ENCODE results near the gene AKAP5.

DNA sequence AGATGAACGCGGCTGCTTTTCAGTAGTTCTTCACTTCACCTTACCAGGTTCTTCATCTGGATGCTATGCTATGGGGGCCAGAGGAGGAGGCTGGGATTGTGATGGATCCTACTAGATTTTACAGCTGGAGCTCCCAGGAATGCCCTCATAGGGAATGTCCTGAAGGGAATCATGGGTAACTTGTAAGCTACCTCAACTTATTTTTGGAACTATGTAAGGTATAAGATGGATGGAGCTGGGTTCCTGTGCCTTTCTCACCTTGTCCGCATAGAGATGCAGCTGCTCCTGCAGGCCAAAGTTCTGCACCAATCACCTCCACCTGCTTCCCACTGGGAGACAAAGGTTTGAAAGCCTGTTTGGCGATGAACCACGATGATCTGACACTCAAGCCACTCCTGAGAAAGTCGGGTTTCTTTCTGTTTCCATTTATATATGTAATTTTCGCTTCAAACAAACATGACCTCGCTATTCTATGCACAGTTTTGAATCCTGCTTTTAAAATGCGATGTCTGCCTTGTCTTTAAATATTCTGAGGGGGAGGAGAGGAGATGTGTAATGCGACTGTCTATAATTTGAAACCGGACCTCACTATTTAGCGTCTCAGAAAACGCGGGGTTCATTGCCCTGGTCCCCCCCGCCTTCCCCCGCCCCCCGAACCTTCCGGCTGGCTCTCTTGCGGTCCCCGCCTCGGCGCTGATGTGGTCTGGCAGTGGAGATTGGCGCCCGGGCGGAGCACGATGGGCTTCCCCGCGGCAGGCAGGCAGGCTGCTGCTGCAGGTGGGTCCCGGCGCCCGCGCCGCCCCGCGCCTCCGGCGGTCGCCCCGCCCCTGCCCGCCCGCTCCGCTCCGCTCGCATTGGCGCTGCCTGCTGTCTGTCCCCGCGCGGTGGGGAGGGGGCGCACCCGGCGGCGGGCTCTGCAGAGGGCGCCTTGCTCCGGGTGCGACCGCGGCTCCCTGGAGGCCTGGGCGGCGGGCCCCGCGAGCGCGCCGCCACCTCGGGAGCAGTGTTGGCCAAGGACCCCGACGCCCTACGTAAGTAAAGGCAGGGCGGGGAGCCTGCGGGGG, at the start of gene AKAP5:
TSS of gene AKAP5 (plus strand) at position 917 of the 1,064 bp plus-strand sequence.
- RRBS = 2% methylated on average over 19 of the region's 70 CpGs

- RRBS = no CpG with 5 or more reads among the region's 8 CpGs
Measured at GRCh38 chr14:64521547-64522657, 17.3 kb downstream of the ZBTB1 start.

DNA sequence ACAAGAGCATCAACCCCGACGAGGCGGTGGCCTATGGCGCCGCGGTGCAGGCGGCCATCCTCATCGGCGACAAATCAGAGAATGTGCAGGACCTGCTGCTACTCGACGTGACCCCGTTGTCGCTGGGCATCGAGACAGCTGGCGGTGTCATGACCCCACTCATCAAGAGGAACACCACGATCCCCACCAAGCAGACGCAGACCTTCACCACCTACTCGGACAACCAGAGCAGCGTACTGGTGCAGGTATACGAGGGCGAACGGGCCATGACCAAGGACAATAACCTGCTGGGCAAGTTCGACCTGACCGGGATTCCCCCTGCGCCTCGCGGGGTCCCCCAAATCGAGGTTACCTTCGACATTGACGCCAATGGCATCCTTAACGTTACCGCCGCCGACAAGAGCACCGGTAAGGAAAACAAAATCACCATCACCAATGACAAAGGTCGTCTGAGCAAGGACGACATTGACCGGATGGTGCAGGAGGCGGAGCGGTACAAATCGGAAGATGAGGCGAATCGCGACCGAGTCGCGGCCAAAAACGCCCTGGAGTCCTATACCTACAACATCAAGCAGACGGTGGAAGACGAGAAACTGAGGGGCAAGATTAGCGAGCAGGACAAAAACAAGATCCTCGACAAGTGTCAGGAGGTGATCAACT, 1.5 kb downstream of the HSPA2 start:
- RRBS = 17% methylated on average over 12 of the region's 52 CpGs

- RRBS = no CpG with 5 or more reads among the region's 3 CpGs
Measured at GRCh38 chr14:64569082-64569430, 19.3 kb downstream of the PPP1R36 start.

- RRBS = no CpG with 5 or more reads among the region's 4 CpGs
Measured at GRCh38 chr14:64656842-64657336, 47.3 kb upstream of the PLEKHG3 start.

- RRBS = no CpG with 5 or more reads among the region's 12 CpGs
Measured at GRCh38 chr14:64658706-64659220, 45.5 kb upstream of the PLEKHG3 start.

DNA sequence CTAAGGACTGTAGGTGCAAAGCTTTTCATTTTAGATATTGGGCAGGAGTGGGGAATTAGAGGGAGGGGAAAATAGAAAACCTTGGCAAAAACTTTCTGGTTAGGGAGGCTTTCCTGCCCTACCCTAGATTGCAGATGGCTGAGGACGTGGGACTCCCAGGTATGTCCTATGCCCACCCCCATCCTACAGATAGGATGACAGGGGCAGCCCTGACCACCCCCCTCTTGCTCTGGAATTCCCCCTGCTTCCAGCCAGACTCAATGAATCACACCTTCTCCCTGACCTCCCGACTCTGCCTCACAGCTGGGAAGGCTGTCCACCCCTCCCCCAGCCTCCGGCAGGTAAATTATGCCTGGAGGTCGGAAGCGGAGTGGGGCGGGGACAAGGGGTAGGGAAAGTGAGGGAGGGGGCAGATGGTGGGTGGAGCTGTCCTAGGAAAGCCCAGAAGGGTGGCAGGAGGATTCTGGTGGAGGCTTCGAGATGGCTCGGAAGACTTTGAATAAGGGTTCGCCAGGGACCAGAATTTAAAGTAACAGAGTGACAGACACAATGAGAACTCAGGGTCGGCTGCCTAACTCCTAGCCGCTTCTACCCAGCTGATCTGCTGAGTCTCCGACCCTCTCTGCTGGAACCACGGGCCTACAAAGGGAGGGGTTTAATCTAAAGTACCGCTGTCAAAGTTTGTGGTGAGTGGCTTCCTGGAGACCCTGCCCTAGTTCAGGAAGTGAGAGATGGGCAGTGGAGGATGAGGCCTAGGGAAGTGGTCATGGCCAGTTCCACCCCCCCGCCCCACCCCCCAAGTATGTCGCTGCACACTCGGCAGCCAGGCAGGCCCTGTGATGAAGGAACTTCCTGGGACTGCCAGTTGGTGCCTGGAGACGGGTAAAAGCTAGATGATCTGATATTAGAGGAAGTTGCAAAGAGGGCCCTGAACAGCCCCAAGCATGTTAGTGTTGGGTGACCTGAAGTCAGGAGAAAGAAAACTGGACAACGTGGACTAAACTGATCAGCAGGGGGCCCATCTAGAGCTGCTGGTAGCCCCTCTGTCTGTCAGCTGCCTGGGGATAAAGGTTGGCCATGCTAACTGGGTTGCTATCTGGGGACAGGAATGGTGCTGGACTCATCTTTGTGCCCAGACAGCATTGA, 4.2 kb downstream of the PLEKHG3 start:
- RRBS = no CpG with 5 or more reads among the region's 19 CpGs

- RRBS = no CpG with 5 or more reads among the region's 13 CpGs
Measured at GRCh38 chr14:64841829-64842471, 37.8 kb downstream of the SPTB start.

GRCh38 chr14:65054369-65054978, 47.8 kb downstream of the MAX start:
- RRBS = no CpG with 5 or more reads among the region's 18 CpGs

- RRBS = no CpG with 5 or more reads among the region's 5 CpGs
Measured at GRCh38 chr14:65101366-65101611, 1.0 kb downstream of the MAX start.

DNA sequence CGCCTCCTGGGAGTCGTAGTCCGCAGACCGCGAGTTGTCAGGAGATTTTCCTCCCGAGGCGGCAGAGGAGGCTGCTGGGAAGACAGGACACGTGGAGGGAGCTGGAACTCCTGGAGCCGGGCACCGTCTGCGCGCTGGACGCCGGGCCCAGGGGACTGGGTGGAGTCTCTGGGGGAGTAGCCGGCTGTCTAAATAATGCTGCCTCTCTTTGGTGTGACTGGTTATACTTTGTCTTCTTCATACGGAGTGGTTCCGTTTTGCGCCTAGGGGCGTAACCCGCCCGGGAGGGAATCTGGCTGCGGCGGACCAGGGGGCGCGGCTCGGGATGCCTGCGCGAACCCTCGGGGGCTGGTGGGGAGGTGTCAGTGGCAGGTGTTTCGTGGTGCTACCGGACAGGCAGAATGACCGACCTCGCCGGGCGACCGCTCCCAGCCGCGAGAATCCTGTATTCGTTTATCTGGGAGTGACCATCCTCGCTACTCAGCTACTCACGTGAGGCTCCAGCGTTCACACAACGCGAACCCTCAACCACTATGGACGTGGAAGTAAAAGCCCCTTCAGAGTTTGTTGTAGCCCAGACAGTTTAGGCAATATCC, 554 bp upstream of the MAX start:
- RRBS = 1% methylated on average over 6 of the region's 45 CpGs

GRCh38 chr14:65351876-65352217, 60.7 kb upstream of the FUT8 start:
- RRBS = no CpG with 5 or more reads among the region's 2 CpGs

DNA sequence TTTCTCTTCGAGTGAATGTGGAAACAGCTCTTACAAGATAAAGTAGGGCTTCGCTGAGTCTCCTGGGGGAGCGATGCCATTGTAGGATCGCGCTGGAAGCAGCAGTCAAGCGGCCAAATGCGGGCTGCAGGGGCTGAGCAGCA, 519 bp upstream of the FUT8 start:
- RRBS = no CpG with 5 or more reads among the region's 7 CpGs

- RRBS = no CpG with 5 or more reads among the region's 10 CpGs
Measured at GRCh38 chr14:65429687-65430282, 17.3 kb downstream of the FUT8 start.

- RRBS = no CpG with 5 or more reads among the region's 3 CpGs
Measured at GRCh38 chr14:66108501-66108855, 377.7 kb upstream of the CCDC196 start.

DNA sequence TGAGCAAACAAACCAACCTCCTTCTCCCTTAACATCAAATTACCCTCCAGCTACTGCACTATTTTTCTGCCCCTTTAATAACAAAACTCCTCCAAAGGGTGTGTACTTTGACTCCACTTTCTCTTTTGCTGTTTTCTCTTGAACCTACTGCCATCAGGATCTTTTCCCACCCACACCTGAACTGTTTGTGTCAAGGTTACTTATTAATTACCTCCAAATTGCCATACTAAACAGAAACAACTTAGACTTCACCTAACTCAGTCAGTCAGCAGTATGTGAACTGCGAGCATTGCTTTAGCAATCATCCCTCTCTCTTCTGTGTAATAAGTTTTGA, 63.7 kb upstream of the CCDC196 start:
- RRBS = no CpG with 5 or more reads among the region's 1 CpG

GRCh38 chr14:66979302-66979829, 209.9 kb upstream of the GARIN2 start:
- RRBS = no CpG with 5 or more reads among the region's 2 CpGs

GRCh38 chr14:67468324-67468746, 20.2 kb downstream of the TMEM229B start:
- RRBS = no CpG with 5 or more reads among the region's 7 CpGs

DNA sequence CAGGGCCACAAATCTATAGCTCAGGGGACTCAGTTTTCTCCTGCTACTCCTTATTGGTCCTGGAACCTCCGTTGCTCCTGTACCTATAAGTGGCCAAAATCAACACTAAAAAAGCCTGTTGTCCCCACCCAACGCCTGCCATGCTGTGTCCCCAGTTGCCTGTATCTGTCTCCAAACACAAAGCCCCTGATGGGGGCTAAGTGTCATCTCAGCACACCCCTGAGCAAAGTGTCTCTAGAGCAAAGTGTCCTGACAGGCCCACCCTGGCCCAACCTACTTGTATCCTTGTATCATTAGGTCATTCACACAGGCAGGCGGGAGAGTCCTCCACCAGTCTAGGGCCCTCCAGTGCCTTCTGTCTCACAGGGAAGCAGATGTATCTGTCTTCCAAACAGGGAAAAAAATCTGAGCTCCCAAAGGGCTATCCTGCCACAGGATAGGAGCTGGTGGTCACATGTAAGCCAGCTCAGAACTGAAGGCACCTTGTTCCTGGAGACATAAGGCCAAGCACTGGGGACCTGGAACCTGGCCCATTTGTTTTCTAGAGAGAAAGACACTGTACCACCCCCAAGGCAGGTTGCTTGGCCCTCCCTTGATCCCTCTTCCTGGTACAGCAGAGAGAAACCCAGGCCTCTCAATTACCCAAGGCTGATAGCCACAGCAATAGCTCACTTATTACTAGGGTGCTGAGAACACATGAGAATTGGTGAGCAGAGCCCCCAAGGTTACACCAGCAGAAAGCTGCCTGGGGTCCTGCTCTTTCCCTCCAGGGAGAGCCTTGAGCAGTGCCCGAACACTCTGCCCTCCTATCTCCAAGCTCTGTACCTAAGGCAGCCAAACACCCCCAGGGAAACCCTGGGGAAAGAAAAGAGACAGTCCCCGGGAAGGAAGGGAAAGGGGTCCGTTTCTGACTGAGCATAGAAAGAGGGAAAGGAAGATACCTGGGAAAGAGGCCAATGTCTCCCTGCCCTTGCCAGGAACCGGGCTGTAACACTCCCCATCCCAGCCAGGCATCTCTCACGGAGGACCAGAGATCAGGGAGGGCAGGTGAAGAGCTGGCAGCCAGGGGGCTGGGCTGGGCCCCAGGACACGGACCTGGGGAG, 19.3 kb upstream of the PLEKHH1 start:
- RRBS = 50% methylated on average over 2 of the region's 9 CpGs

DNA sequence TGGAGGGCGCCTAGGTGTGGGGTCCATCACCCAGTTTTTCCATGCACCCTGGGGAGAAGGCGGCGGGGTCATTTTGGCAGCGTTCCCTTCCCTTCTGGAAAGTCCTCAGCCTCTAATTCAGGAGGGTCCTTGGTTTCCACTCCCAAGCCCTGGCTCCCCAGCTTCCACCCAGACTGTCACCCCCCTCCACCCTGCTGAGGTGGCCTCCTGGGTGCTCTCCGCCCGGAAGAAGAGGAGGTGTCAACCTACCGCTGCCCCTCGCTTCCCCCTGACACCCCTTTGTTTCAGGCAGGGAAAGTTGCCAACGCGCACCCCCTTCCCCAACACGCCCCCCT, 18.6 kb upstream of the PLEKHH1 start:
- RRBS = no CpG with 5 or more reads among the region's 11 CpGs